ENCODE measurements around the gene DTD1.

GRCh38 chr20:18451709-18452685, 14.8 kb downstream of the DZANK1 start:
- PRO-cap, result no peak

DNA sequence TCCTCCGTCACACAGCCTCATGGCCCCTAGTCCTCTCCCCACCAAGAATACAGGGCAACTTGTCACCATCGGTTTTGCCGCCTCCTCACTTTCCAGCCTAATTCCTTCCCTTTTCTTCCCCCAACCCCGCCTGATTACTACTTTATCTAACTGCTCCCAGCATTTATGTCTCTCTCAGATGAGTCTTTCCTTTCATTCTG, 11.9 kb upstream of the SMIM26 start:
- PRO-cap, result no peak

GRCh38 chr20:18587593-18588820, at the start of gene DTD1:
Gene DTD1 (plus strand): TSS chr20:18588054.
- PRO-cap, result unidirectional peak, plus-strand start at chr20:18587990

GRCh38 chr20:18739530-18739792, 74.1 kb upstream of the SCP2D1 start:
- PRO-cap, result no peak

- PRO-cap, result no peak
These were observed 20.4 kb downstream of the SLC24A3 start for GRCh38 chr20:19232644-19233385.

GRCh38 chr20:19241380-19241898, 29.0 kb downstream of the SLC24A3 start:
- PRO-cap, result no peak

- PRO-cap, result no peak
These were observed 216.9 kb upstream of the RIN2 start for GRCh38 chr20:19541200-19541438.

DNA sequence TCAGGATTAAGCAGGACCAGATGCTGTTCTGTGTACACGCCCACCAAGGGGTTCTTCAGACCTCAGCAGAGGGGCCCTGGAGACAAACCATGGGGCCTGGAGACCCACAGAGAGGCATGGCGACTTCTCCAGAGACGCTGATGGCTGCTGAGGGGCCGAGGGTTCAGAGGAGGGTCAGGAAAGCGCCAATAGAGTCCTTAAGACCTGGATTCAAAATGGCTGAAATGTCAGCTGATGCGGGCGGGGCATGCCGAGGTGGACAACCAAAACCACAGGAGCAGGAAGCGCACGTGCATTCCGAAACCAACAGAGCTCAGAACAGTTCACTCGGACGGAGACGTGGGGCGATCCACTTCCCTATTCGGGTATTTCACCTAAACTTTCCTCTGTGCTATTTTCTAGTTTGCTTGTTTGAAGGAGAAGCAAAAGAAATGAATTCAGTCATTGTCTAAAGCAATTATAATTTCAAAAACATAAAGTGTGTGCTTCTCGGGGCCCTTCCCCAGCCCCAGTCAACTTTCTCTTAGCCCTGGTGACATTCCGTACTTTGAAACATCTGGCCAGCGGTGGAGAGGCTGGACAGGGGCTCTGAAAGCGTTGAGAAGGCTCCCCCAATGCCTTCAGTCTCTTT, 99.8 kb upstream of the RIN2 start:
- PRO-cap, result no peak

DNA sequence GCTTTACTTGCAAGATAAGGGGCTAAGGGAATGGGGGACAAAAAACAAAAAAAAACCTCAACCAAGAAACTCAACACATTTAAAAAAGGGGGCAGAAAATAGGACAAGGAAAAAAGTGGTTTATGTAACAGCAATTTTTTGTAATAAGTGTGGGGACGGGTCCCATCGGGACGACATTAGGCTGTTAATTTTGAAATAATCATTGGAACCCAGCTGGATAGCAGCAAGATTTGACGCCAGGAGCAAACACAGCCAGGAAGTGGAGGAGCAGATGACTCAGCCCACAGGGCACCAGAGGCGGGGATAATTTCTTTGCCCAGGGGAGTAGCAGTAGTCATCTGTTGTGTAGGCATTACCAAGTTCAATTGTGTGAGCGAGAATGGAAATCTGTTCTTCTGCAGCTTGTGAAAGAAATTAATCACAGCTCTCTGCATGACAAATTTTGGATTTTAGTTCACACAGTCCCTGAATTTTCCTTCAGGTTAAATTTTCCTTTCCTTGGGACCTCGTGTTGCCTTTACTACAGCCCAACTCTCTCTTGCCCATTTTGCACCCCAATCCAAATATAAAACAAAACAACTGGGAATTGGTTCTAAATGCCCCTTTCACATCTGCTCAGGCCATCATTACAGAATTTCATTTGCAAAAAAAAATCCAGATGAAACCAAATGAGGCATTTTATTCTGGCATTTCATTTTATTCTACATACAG, 22.5 kb upstream of the RIN2 start:
- PRO-cap, result no peak

DNA sequence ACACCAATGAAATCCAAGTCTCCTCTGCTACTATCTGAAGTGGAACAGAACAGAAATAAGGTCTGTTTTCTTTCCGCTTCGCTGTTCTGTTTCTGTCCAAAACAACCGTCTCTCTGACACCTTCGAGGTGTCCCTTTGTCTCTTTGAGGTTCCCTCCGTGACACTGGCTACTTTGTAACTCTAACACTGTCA, 1.0 kb upstream of the RIN2 start:
- PRO-cap, result no peak

DNA sequence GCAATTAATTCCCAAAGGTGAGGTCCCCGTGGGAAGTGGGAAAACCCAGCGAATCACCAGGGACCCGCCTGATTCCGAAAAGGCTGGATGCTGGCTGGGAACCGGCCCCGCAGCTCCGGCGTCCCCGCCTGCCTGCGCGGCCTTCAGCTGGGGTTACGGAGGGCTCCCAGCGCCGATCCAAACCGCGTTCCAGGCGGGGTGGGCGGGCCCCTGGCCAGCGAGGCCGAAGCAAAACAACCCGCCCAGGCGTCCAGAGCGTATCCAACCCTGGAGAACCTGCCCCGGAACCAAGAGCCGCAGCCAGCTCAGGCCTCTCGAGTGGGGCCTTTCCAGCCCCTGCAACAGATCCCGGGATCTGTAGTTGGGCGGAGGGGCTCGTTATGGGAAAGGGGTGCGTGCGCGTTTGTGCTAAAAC, 704 bp upstream of the RIN2 start:
- PRO-cap, result bidirectional peak, plus-strand start at position 260 of the sequence, minus-strand start at position 155 of the sequence

GRCh38 chr20:19834478-19835075, 76.5 kb downstream of the RIN2 start:
- PRO-cap, result no peak

- PRO-cap, result no peak
These were observed 128.0 kb upstream of the NAA20 start for GRCh38 chr20:19888771-19889899.

GRCh38 chr20:19947492-19948082, 69.6 kb upstream of the NAA20 start:
- PRO-cap, result no peak

DNA sequence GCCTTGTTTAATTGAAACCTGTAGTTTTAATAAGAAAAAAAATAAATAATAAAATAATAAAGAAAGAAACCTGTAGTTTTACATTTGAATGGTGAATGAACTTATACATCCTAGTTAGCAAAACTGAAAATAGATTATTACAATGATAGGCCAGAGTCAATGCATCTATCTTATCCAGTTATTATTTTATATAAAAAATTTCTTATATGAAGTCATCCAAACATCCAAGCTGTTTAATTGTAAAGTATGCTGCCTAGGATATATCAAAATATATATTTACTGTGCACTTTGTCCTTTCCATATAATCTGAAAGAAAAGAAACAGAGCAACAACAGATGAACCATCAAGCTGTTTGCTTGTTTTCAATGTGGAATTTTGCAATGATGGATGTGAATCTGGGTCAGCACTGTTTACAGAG, 6.8 kb upstream of the NAA20 start:
- PRO-cap, result no peak

GRCh38 chr20:20102849-20103302, 50.5 kb downstream of the CFAP61 start:
- PRO-cap, result no peak

- PRO-cap, result no peak
These were observed 134.9 kb upstream of the INSM1 start for GRCh38 chr20:20232966-20233416.

DNA sequence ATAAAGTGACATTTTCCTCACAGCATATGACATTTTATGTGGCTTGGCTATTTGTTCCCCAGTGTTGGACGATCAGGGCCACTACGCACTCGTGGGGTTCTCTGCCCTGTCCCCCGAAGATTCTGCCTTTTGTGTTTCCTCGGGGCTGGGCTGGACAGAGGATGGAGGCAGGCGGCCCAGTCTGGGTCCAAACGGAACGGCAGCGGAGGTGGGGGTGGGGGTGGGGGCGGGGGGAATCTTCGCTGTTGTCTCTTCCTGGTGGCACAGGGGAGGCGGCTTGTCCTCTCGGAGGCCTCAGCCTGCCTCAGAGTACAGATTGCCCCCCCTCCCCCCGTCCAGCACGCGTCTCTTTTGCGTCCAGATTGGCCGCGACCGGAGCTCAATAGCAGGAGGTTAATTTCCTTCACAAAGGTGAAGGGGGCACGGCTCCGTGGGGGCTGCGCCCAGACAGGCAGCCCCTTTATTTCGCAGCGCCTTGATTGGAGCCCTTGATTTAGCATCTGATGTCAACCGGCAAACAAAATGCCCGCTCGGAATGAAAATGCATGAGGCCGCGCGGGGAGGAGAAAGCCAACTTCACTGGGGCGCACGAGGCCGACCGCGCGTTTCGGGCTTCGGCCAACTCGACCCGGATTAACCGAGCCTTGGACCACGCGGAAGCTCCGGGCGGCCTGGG, 1.3 kb upstream of the INSM1 start:
- PRO-cap, result no peak

GRCh38 chr20:20410503-20411170, 42.7 kb downstream of the INSM1 start:
- PRO-cap, result no peak

GRCh38 chr20:20574911-20575769, 137.3 kb downstream of the RALGAPA2 start:
- PRO-cap, result no peak

Data from tibial artery (tissue), 1 donor.